Metastatic Breast Carcinoma in the Brain (tissue), 10 donors: ENCODE measurements around a stretch of chr15.

DNA sequence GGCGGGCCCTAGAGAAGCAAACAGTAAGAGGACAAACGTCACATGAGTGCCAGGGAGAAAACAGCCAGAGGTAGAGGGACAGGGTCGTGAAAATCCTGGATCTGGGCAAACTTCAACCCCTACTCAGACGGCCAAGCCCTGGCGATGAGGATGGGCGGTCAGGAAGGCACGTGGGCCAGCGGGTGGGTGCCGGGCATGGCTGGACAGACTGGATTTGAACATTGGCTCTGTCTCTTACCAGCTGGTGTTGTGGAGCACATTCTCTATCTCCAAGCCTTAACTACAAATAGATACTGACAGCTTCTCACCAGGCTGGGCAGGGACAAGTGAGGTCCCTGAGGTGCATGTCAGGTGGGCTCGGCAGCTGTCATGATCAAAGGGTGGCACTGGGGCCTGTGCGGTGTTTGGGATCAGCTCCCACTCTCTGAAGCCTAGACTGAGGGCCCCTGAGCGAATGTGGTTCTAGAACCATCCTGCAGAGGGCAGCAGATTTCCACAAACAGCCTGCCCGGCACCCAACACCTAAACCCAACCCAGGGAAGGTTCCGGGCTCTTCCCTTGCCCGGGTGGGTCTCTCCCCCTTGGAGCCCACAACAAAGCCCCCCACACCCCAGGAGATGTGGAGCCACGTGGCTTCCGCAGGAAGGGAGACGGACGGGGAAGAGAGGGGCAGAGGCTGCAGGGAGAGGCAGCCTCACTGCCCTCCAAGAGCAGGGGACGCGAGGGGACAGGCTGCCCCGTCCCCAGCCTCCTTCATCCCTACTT is 58.5 kb downstream of the RGMA start:
- PRO-cap, 10 experiments: no peak in any of the 10 experiments

GRCh38 chr15:93071968-93072256 is 17.1 kb downstream of the RGMA start:
- PRO-cap, 10 experiments: peak in 1 of 10 experiments; most common plus-strand start chr15:93072220 (in 1); most common minus-strand start chr15:93072112 (in 1)

- PRO-cap, 10 experiments: no peak in any of the 10 experiments
These were observed 333.4 kb upstream of the RGMA start for GRCh38 chr15:93422411-93422856.

DNA sequence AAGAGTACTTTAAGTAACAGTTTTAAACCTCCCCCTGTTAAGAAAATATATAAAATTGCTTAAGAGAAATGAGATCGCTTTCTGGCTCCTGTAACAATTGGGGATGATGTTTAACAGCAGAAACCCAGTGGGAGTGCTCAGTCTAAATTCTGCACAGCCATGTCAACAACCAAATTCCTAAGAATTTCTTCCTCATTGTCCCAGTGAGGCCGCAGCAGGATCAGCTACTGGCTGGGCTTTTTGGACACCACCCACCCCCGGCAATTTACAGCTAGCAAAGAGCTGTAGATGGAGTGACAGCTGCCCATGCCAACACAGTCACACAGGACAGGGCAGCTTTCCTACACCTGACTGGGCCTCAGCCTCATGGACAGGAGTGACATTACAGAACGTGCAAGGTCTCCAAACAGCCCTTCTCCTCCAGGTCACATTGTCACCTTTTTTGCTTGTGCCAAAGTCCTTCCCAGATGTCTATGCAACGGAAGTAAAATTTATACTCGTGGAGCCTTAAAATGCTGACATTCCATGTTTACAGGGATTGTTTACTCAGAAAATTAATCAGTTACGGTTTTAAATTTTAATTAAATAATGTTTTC is 943.0 kb downstream of the MCTP2 start:
- PRO-cap, 10 experiments: no peak in any of the 10 experiments

DNA sequence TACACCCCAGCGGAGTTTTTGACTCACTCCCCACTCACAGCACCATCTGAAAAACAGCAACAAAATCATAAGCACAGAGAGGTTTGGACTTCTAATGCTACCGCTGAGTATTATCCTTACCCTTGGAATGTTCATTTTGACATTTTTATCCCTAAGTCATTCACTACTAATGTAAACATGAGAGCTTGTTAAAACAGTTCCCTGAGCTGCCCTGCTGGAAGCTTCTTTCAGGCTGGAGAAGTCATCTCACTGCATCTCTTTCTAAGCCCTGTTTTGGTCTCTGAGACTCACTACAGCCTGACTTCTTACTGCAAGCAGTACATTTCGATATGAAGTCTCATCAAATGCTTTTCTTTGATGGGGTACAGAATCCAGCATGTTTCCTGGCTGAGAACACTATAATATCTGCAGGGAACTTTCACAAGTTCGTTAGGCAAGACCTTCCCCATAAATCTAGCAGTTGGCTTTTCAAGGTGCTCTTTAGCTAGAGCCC is 1046.0 kb downstream of the MCTP2 start:
- PRO-cap, 10 experiments: peak in 1 of 10 experiments; most common plus-strand start position 290 of the sequence (in 1)

- PRO-cap, 10 experiments: no peak in any of the 10 experiments
These were observed 1005.9 kb upstream of the NR2F2 start for GRCh38 chr15:95324420-95325213.

DNA sequence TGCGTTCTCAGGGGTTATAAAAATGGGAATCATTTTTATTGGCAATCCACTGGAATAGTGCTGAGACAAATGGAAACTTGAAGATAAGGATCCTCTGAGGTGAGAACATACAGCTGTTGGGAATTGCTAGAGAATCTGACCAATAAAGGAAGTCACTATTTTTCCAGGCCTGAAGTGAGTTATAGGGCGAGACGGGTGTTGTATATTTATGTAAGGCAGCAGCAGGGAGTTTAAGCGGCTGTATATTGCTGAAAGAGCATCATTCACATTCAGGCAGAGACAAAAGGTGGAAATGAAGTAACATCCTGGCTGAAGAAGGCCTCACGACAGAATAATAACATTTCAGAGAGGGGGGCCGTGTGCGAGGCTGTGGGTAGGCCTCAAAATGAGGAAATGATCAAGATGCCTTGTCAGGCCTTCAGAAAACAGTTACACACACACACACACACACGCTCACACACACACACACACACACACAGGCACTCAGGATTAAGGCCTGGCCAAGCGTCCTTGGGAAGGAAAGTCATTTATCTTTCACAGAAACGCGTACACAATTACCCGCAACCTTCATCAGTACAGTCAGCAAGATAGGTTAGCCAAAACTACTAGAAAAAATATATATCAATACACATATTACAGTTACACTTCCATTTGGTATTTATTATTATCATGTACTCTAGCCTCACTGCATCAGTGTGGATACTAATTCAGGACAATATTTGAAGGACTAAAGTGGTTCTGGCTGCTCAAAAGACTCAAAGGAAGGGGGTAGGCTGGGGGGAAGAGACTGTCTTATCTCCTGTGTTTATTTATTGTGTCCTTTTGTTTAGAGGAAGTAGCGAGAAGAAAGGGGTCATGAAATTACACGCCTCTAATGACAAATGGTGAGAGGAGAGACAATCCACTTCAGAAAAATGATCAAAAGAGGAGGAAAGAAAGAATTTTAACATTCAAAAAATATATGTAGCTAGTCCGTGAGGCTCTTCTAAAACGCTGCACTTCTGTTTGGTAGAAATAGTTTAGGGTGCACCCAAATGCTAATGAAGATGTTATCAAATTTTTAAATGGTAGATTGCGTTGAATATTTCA is 964.6 kb upstream of the NR2F2 start:
- PRO-cap, 10 experiments: no peak in any of the 10 experiments

- PRO-cap, 10 experiments: no peak in any of the 10 experiments
These were observed 871.2 kb upstream of the NR2F2 start for GRCh38 chr15:95459227-95459721.

GRCh38 chr15:95468745-95469223 is 861.7 kb upstream of the NR2F2 start:
- PRO-cap, 10 experiments: no peak in any of the 10 experiments

DNA sequence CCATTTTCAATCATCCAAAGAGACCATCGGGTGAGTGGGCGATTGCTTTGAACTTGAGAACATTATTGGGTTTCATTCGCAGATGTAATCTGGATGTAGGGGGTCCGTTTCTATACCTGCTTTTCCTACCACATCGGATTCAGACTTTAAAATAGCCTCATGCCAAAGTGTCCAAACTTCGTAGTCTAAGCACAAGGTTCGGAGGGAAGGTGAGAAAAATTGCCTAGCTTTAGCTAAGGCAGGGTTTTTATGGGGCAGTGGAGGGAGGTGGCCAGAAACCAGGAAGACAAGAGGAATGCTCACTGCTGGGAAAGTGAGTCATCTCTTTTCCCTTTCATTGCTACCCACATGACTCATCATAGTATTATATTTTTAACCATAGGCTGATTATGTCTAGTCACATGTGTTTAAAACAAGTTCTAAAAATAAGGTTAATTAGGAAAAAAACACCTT is 773.1 kb upstream of the NR2F2 start:
- PRO-cap, 10 experiments: peak in 2 of 10 experiments; most common minus-strand start position 221 of the sequence (in 1)

DNA sequence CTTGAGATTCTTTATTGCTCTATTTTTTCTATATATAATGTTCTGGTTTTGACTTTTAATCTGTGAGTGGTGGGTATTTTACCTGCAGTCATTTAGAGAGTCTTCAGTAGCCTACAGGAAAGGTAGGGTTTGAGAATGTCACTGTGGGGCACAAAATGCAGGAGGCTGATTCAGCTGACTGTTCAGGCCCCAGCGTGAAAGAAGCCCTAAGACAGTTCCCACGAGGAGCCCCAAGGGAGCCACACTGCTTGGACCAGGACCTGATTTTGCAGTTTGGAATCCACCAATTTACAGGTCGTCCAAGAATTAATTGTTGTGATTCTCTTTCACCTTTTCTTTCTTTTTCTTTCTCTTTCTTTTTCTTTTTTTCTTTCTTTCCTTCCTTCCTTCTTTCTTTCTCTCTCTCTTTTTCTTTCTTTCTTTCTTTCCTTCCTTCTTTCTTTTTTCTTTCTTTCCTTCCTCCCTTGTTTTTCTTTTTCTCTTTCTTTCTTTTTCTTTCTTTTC is 483.7 kb upstream of the NR2F2 start:
- PRO-cap, 10 experiments: no peak in any of the 10 experiments

- PRO-cap, 10 experiments: no peak in any of the 10 experiments
These were observed 460.6 kb upstream of the NR2F2 start for GRCh38 chr15:95869822-95870455.

DNA sequence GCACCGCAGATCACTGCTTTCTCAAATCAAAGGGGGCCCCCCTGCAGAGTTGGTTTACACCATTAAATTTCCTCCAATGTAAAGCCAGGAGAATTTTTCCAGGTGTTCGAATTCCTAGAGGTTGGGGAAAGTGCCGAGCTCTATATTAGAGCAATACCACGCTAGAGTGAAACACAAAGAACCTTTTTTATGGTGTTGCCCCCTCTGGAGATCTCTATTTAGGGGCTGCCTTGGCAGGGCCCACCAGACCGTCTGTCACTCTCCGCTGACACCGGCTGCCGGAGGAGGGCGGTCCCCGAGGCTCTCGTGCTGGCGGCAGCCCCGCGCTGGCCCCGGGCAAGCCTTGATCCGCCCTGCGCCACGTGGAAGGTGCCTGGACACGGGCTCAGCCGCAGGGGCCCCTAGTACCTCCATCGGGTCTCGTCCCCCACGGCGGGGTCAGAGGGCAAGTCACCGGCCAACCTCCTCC is 277.8 kb upstream of the NR2F2 start:
- PRO-cap, 10 experiments: peak in 1 of 10 experiments; most common plus-strand start position 272 of the sequence (in 1); most common minus-strand start position 280 of the sequence (in 1)

DNA sequence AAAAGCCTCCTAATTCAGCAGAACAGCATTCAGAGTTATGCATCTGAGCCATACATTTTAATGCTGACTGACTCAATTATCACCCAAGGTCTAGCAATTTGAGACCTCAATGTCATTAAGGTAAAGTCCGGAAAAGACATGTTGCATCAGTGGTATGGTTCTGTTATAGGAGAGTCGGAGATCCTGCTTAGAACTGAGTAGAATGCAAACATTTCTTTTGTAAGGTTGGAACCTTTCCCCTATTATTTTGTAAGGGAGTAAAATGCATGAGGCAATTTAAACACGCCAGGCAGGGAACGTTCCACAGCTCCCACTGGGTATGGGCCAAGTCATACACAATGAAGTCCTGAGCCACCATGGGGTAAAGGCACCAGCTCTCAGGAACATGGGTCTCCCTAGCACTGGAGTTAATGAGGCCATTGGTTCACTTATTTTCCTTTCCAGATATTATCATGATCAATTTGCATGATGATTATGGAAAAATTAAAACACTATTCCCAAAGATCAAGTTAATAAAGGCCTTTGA is 116.6 kb upstream of the NR2F2 start:
- PRO-cap, 10 experiments: no peak in any of the 10 experiments

- PRO-cap, 10 experiments: peak in 4 of 10 experiments; most common plus-strand start chr15:96327564 (in 2)
These were observed 3.1 kb upstream of the NR2F2 start for GRCh38 chr15:96327454-96327829.

GRCh38 chr15:96329349-96329832 is 1.1 kb upstream of the NR2F2 start:
- PRO-cap, 10 experiments: peak in 1 of 10 experiments; most common plus-strand start chr15:96329664 (in 1); most common minus-strand start chr15:96329581 (in 1)

- PRO-cap, 10 experiments: peak in 8 of 10 experiments; most common plus-strand start chr15:96333015 (in 2); most common minus-strand start chr15:96333517 (in 5)
These were observed 2.8 kb downstream of the NR2F2 start for GRCh38 chr15:96332976-96334030.

DNA sequence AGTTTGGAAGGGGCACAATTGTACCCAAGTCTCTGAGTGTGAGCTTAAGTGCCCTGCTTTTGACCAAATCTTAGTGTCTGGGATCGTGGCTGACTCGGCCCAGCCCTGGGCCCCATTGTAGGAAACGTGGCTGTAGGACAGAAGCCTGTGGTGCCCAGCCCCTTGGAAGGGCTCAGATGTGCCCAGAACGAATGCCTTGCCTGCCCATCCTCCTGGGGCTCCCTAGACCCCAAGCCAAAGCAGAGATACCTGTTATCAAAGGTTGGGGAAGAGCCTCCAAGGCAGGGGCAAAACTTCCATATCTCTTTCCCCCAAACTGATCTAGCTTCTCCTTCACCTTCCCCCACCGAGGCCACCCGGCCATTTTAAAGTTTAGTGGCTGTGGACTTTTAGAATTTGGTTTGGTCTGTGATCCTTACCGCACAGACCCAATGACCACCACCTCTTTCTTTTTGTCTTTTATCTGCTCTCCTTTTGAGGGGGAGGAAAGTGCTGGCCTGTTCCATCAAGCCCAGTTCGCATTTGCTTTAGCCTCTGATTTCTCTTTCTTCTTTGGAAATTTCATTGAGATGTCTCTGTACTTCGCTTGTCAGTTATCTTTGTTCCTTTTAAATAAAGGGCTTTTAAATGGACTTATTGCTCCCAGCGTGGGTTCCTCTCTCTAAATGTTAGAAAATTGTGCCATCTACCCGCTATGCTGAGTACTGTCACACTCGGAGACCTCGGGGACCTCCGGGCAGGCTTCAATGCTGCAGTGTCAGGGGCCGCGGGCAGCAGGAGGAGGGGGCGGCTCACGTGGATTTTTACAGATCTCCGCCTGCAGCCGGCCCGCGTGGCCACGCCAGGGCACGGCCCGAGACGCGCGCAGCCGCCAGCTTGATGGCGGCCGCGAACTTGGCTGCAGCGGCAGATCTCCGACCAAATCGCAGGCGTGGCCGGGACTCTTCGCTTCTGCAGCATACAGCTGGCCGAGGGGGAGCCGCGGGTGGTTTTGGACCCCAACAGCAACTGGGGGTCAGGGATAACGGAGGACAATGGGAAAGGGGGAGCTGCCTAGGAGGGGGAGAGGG is 14.9 kb downstream of the NR2F2 start:
- PRO-cap, 10 experiments: peak in 3 of 10 experiments; most common plus-strand start position 808 of the sequence (in 2); most common minus-strand start position 114 of the sequence (in 1)

DNA sequence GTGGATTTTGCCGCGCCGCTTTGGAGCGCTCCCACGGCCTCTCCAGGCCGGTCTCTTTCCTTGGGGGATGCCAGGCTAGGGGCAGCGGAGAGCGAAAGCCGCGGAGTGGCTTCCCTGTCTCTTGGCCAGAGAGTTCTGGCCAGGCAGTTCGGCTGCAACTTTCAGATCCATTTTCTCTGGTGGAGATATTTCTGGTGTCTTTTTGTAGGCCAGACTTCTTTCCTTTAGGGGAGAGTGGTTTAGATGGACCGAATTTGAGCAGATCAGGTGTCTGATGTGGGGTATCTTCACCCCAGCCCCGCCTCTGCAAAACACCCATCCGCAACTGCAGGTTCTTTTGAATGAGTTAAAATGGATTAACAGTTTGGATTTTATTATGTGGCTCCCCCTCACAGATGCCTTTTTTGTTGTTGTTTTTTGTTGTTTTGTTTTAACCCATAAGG is 15.6 kb downstream of the NR2F2 start:
- PRO-cap, 10 experiments: no peak in any of the 10 experiments

DNA sequence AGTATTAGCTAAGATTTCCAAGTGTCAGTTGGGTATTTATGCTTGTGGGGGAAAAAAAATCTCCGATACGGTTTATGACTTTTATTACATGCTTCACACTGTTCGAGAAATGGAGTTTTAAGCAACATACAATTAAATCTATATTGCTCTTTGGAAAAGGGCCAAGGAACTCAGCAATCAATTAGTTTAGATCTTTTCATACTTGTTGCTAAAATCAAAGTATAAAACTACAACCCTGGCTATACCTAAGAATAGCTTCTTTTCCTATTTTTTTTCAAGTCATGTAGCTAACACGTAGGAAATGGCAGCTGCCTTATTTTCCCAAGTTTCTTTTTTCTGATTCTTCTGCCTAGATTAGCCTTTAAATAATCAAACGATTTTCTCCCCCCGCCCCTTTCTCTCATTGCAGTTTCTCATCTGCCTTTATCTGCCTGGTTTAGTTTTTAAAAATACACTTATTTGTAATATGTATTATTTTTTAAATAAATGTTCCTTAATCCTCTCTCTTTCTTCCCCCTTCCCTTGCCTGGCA is 16.1 kb downstream of the NR2F2 start:
- PRO-cap, 10 experiments: no peak in any of the 10 experiments